Skeletal muscle satellite cell (primary cell): Measurements from ENCODE around the gene USP53.

- CAGE, long polyA plus RNA = no peak
Measured at GRCh38 chr4:113759888-113760814, 1.4 kb downstream of the CAMK2D start.

- CAGE, long polyA plus RNA = no peak
Measured at GRCh38 chr4:113980007-113980209, 461 bp upstream of the ARSJ start.

DNA sequence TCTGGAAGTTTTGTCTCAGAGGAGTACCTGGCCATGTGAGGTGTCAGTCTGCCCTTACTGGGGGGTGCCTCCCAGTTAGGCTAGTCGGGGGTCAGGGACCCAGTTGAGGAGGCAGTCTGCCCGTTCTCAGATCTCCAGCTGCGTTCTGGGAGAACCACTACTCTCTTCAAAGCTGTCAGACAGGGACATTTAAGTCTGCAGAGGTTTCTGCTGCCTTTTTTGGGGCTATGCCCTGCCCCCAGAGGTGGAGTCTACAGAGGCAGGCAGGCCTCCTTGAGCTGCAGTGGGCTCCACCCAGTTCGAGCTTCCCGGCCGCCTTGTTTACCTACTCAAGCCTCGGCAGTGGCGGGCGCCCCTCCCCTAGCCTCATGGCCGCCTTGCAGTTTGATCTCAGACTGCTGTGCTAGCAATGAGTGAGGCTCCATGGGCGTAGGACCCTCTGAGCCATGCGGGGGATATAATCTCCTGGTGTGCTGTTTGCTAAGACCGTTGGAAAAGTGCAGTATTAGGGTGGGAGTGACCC is 17.4 kb downstream of the UGT8 start:
- CAGE, long polyA plus RNA = no peak

DNA sequence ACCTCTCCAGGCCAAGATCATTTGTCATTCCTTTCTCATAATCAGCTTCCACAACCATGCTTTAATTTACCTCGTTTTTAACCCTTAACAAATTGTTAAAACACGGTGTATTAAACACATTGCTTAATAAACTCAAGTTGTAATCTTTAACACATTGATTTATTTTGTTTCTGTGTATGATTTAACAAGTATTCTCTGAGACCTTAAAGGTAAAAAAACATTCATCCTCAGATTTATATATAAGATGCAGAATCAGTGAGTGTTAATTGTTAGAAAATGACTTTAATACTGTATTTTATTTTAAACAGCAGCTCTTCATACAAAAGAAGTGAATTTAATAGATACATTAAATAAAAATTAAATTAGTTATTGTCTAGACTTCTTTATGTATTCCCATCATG is 289.9 kb upstream of the TRAM1L1 start:
- CAGE, long polyA plus RNA = no peak

- CAGE, long polyA plus RNA = no peak
Measured at GRCh38 chr4:117834415-117834814, 199.9 kb upstream of the NDST3 start.

- CAGE, long polyA plus RNA = no peak
Measured at GRCh38 chr4:118032994-118033806, 1.1 kb upstream of the NDST3 start.

DNA sequence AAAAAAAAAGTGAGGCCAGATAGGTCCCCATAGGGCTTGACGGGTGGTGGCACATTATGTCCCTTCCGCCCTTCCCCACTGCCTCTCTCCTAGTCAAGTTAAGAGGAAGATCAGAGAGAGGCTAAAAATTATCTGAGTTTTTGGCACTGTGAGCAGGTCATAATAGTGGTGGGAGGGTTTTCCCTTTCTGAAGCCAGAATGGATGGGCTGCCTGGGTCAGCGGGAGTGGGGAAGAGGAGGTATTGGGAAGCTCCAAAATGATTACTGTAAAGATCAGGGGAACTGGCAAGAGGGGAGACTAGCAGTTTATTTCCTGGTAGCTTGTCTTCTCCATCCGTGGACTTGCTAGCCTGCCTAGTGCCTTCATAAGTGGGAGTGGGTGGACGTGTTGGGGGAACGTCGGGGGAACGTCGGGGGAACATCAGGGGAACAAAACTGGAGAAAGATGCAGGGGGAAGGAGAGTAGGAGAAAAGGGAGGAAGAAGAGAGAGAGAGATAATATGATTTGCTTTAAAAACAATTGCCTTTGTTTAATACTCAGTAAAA is 5.6 kb downstream of the SYNPO2 start:
- CAGE, long polyA plus RNA = no peak

DNA sequence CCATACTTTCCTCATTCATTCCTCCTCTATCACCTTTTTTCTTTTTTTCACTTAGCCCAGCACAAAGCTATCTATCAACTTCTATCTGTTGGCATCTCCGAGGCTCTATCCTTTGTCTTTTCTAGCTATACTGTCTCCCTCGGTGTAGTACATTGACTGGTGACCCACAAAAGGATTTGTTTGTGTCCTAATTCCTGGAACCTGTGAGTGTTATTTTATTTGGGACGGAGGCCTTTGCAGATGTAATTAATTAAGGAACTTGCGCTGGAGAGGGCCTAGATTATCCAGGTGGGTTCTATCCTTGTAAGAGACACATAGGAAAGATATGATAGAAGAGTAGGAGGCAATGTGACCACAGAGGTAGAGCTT is 71.0 kb downstream of the SYNPO2 start:
- CAGE, long polyA plus RNA = no peak

- CAGE, long polyA plus RNA = no peak
Measured at GRCh38 chr4:118967787-118968742, 79.4 kb downstream of the SYNPO2 start.

- CAGE, long polyA plus RNA = no peak
Measured at GRCh38 chr4:118995930-118996448, 107.3 kb downstream of the SYNPO2 start.

DNA sequence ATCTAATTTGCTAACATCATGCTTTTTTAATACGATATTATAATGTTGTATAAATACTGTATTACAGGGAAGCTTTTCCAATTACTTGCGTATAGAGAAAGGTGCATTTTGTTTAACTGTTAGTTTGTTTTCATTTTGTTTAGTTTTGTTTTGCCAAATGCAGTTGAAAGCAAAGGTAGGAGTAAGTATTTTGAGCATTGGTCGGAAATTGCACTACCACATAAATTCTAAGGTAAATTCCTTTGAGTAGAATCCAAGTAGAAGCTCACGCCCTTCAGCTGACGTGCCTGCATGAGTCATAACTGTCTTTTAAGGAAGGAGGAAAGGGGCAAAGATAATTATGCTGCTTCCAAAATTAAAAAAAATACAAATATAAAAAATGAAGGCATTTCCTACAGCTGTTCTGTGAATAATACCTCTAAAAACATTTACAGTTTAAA is 110.3 kb upstream of the MYOZ2 start:
- CAGE, long polyA plus RNA = no peak

DNA sequence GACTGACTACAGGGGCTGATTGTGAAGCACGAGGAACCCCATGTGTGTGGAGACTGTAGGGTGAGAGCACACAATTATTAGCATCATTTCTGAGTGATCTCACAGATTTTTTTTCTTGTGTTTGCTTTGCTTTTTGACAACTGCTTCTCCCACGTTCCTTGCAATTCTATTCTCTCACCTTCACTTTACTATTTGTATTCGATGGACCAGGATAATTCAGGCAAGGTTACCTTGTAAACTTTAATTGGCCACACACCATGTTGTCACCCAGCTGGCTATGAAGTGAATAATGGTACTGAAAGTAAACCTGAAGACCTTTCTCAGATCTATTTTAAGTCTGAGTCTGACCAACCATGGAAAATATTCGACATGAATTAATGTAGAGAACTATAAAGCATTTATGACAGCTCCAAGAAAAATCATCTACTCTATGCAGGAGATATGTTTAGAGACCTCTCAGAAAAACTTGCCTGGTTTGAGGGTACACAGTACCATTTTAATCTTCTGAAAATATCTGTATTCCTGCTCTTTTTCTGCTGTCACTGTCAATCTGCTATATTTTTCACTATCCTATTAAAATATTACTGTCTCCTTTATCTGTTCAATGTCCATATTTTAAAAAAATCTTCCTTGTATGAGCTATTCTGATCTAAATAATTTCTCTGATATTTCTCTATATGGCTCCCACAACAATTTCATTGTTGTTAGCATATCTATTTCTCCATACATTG is 102.3 kb upstream of the MYOZ2 start:
- CAGE, long polyA plus RNA = no peak

GRCh38 chr4:119046774-119047495 is 88.7 kb upstream of the MYOZ2 start:
- CAGE, long polyA plus RNA = no peak

DNA sequence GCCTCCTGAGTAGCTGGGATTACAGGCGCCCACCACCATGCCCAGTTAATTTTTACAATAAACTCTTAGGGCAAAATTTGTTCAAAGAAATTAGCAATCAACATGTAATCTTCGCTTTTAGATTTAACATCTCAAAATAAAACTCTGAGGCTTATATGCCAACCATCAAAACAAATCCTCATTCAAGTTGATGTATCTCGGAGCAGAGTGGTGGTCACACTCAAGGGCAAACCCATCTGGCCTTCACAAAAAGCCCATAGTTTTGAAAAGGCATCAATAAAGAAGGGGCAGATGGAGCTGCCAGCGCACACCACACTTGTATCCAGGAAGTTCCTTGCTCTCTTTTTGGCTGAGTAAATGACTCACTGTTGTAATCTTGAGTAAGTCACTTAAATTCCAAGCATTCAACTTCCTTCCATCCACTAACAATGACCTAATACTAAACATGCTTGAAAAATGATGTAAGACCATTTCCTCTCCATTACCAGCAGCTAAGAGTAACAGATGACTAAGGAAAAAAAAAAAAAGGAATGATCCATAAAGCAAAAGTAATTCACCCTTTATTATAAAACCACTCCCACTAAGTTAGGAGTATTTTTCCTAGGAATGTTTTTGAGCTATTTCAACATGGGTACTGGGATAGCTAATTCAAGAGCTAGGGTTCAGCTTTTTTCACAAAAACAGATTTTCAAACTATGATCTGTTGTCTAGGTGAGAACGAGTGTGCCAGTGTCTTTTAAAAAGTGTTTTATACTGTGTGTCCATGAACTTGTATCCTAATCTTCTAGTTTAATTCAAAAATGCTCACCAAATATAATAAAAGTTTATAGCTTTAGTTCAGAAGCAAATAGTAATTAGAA is 32.3 kb upstream of the MYOZ2 start:
- CAGE, long polyA plus RNA = no peak

GRCh38 chr4:119136567-119137049 is 976 bp downstream of the MYOZ2 start:
- CAGE, long polyA plus RNA = no peak

- CAGE, long polyA plus RNA = start-site peak on the plus strand at chr4:119212626-119212713, 635 and 308 reads in 2 replicates
Measured at GRCh38 chr4:119211739-119212920, at the start of gene USP53. TSS of gene USP53 (plus strand) at chr4:119212713.

GRCh38 chr4:119233754-119234108 is 21.2 kb downstream of the USP53 start:
- CAGE, long polyA plus RNA = no peak

GRCh38 chr4:119298087-119298797 is 2.2 kb downstream of the C4orf3 start:
- CAGE, long polyA plus RNA = no peak

DNA sequence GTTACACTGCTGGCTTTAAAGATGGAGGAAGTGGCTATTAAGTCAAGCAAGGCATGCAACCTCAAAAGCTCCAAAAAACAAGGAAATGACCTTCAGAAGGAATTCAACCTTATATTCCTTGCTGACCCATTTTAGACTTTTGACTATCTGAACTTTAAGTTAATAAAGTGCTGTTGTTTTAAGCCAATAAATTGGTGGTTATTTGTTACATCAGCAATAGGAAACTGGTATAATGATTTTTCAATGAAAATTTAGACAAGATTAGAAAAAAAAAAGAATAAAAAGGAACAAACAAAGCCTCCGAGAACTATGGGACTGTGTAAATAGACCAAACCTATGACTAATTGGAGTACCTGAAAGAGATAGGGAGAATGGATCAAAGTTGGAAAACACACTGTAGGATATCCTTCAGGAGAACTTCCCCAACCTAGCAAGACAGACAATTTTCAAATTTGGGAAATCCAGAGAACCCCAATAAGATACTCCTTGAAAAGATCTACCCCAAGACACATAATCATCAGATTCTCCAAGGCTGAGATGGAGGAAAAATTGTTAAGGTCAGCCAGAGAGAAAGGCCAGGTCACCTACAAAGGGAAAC is 145.8 kb downstream of the PDE5A start:
- CAGE, long polyA plus RNA = no peak

- CAGE, long polyA plus RNA = no peak
Measured at GRCh38 chr4:120111699-120112123, 45.1 kb upstream of the MAD2L1 start.